GM23248 (cell line): ENCODE measurements around the gene DEFB131B.

DNA sequence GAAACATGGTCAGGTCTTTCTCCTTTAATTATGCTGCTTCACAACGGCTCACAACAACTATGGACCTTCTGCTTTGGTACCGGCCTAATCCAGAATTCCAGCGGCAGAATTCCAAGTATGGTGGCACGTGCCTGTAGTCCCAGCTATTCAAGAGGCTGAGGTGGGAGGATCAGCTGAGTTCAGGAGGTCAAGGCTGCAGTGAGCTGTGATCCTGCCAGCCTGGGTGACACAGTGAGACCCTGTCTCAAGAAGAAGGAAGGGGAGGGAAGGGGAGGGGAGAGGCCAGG lies 145.9 kb downstream of the SHANK2 start:
- RAMPAGE, long total RNA, result no peak

GRCh38 chr11:71299344-71299741 lies 47.0 kb upstream of the SHANK2 start:
- RAMPAGE, long total RNA, result no peak

DNA sequence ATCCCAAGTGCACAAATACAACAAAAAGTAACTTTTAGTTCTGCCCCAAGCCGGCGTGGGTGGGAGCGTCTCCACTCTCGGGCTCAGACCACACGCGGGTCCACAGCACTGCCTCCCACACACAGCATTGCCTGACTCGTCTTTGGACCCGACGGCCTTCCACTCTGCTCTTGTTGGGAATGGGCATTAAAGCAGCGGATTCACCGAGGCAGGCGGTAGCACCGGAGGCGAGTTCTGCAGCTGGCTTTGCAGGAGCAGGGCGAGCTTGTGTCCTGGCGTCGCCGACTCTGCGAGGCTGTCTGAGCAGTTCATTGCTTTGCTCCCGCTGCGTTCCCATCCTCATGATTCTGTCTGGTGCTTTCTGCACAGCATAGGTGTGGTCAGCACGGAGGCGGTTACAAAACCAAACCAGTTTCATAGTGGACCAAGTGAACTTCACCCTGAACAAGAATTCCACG lies 23.1 kb downstream of the NADSYN1 start:
- RAMPAGE, long total RNA, result no peak

- RAMPAGE, long total RNA, result no peak
These were observed 28.5 kb downstream of the NADSYN1 start for GRCh38 chr11:71481209-71482186.

DNA sequence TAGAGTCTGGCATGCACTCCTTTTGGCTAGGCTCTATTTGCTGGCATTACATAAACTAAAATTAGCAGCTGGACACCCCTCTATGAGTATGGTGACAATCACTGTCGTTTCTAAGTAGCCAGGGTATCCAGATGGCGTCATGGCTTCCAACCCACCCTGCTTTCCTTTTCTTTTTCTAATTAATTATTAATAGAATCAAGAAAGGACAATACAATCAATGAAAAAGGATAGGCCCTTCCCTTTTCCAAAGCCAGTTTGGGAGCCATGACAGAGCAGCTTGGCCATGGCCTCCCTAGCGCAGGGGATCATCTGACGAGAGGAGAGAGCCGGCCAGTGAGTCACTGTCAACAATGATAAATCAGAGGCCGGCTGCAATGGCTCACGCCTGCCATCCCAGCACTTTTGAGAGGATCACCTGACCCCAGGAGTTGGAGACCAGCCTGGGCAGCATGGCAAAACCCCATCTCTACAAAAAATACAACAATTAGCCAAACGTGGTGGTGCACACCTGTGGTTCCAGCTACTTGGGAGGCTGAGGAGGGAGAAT lies 27.6 kb upstream of the KRTAP5-7 start:
- RAMPAGE, long total RNA, result no peak

GRCh38 chr11:71530378-71531436 lies 3.6 kb downstream of the KRTAP5-7 start:
- RAMPAGE, long total RNA, result no peak

DNA sequence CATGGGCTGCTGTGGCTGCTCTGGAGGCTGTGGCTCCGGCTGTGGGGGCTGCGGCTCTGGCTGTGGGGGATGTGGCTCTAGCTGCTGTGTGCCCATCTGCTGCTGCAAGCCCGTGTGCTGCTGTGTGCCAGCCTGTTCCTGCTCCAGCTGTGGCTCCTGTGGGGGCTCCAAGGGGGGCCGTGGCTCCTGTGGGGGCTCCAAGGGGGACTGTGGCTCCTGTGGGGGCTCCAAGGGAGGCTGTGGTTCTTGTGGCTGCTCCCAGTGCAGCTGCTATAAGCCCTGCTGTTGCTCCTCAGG lies 178 bp downstream of the KRTAP5-8 start:
- RAMPAGE, long total RNA, result no peak

- RAMPAGE, long total RNA, result no peak
These were observed 432 bp upstream of the KRTAP5-10 start for GRCh38 chr11:71565031-71565230.

GRCh38 chr11:71656419-71656821 lies 73.7 kb upstream of the KRTAP5-11 start:
- RAMPAGE, long total RNA, result no peak

DNA sequence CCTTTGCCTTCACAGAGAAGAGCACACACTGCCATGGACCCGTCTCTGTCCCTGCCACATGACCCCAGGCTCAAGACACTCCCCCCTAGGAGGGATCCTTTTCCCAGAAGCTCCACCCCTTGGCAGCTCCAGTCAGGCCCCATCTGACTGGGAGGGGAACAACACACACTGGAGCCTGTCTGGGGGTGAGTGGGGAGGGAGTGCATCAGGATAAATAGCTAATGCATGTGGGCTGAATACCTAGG lies 28.4 kb upstream of the DEFB108B start:
- RAMPAGE, long total RNA, result no peak

DNA sequence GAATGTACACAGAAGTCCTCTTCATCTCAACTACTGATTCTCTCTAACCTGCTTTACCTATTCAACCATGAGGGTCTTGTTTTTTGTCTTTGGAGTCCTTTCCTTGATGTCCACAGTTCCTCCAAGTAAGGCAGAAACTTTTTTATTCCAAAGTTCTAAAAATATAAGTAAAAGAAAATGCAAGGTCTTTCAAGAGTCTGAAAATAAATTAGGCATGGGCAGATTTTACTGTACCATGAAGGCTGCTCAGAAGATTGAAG lies at the start of gene DEFB131B:
TSS of gene DEFB131B (plus strand) at position 68 of the 260 bp plus-strand sequence.
- RAMPAGE, long total RNA, result no peak

DNA sequence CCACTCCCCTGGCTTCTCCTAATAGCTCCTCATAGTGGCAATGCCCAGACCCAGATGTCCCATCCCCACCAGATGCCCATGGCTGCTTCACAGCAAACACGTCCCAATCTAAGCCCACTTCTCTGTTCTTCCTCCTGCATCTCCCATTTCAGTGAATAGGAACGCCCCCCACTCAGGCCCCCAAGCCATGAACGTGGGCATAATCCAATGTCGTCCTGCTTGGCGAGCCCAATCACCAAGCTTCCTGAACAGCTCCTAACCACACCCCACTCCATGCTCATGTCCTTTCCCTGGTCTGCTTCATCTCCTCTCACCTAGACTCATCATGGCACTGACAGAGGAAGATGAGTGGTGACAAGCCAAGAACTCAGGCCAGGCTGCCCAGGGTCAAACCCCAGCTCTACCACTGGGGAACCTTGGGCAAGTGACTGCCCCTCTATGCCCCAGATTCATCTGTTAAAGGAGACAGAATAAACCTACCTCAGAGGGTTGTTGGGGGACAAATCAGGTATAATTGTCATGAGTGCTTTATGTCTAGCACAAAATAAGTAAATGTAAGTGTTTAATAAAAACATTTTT lies 9.0 kb downstream of the IL18BP start:
- RAMPAGE, long total RNA, result no peak

DNA sequence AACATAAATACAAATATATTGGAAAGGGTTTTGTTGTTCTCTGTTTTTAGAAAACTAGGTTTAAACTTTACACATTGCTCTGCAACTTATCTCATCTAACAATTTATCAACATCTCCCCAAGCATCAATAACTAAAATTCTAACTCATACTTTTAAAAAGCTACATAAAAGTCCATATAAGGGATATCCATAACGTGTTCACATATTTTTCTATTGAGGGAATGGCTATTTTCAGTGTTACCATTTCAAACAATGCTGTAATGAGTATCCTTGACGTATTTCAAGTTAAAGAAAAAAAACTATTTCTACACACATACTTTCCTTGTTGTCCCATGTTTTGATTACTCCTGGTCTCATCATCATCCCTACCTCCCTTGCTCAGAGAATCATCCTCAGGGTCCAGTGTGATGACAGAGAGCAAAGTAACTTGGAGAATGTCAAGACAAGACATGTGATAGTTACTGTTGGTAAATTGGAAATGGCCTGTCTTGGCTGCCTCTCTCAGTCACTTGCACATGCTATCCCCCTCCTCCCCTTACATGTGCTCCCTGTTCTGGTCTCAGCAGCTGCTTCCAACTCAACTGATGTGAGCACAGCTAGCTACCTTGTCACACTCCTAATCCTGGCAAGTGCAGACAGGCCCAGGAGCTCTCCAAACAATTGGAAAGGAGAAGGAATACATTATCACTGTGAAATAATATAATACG lies 21.9 kb downstream of the NUMA1 start:
- RAMPAGE, long total RNA, result no peak

GRCh38 chr11:72111561-72111900 lies 964 bp downstream of the ANAPC15 start:
- RAMPAGE, long total RNA, result no peak

DNA sequence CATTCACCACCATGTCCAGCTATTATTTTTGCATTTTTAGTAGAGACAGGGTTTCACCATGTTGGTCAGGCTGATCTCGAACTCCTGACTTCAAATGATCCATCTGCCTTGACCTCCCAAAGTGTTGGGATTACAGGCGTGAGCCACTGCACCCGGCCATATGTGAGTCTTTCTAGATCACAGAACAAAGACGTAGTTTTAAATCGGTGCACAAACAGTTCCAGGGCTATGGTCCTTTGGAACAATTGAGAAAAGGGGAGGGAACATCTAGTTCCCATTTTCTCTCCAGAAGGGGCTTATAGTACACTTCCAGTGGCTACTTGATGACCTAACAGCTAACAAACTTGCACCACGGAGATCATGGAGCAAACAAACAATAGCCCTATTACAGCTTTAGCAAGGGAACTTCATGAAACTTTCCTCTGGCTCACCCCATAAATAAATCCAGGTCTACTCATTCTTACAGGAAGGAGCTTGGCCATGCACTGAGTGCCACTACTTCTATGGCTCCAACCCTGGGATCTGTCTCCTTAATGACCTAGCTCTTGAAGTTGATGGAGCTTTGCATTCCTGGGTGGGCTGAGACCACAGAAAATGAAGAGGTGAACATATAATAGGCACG lies 8.4 kb upstream of the FOLR2 start:
- RAMPAGE, long total RNA, result no peak

DNA sequence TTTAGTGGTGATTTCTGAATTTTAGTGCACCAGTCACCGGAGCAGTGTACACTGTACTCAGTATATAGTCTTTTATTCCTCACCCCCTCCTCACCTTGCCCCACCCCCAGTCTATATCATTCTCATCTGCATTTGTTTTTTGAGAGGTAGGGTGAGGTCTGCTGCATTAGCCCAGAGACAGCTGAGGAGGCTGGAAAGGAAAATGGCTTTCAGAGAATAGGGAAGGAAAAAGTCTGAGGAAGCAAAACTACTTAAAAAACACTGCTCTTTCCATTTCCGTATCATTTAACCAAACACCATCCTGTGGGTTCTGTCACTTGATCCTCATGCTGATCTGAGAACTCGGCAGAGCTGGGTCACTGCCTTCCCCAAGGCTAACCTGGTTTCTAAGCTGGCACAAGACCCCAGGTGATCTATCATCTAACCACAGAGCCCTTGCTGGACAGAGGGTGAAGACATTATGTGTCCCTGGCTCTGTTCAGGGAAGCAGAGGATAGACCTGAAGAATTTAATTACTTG lies 1.2 kb downstream of the FOLR2 start:
- RAMPAGE, long total RNA, result no peak

DNA sequence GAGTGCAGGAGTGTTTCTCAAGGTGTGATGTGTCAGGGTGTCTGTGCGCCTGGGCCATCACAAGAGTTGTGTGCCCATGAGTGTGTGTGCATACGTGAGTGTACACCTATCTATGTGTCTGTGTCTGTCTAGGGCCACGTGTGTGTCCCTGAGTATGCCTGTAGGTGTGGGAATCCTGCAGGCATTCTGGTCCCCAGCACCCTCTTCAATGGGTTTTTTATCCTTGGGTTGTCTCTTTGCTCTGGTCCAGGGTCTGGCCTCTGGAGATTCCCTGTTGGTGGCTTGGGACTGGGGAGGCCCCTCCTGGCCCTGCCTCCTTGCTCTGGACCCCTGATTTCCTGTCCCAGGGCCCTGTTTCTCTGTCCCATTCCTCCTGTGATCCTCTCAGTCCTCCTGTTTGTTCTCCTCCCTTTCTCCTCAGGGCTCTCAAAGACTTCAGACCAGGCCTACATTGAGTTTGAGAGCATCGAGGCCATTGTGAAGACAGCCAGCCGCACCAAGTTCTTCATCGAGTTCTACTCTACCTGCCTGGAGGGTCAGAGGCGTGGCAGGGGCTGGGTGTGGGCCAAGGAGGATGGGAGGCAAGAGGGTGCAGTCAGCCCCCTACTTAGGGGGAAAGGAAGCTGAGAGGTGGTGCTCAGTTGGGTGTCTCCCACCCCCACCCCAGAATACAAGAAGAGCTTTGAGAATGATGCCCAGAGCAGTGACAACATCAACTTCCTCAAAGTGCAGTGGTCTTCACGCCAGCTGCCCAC lies 9.5 kb downstream of the INPPL1 start:
- RAMPAGE, long total RNA, result no peak

DNA sequence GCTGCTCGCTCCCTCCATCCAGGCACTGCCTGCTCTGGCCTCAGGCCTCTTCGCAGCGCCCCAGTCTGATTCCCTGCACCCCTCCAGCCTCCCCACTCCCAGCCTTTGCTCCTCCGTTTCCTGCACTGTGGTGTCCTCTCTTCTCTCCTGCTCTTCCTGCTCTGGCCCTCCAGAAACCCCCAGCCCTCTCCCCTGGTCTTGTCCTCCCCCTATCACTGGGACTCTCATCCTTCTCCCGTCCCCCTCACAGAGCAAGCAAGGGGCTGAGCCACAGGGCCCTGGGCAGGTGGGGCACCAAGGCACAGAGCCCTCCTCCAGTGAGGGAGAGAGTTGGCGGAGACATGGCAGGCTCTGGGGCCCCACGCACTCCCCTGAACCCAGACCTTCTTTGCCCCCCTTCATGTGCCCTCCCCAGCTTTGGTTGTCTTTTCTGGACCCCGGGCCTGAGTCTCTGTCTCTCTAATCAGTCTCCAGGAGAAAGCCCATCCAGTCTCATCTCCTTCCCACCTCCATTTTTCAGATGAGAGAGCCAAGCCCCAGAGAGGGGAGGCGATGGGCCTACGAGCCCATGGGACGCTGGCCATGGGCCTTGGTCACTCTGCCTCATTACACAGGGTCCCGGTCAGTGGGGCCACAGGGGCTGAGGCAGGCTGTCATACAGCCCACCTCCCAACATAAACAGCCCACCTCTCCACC lies 55.9 kb downstream of the PDE2A start:
- RAMPAGE, long total RNA, result no peak

GRCh38 chr11:72631492-72632269 lies 42.5 kb downstream of the PDE2A start:
- RAMPAGE, long total RNA, result no peak

DNA sequence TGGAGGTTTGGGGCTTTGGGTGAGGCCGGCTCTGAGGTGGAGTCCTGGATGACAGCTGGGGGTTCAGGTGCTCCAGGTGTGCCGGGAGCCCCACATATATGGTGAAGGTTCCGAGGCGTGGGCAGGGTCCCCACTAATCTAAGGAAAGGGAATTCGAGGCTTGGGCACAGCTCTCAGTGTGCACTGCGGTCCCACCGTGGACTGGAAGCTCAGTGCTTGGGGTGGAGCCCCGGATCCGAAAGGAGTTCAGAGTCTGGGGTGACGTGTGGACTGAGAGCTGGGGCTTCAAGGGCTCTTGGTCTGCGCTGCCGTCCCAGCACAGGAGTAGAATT lies 32.4 kb downstream of the PDE2A start:
- RAMPAGE, long total RNA, result no peak